Osteocyte (in vitro differentiated cells): ENCODE data around the genes LCE3A, SMCP, SPRR2B, PGLYRP4, S100A7A and GATAD2B.

DNA sequence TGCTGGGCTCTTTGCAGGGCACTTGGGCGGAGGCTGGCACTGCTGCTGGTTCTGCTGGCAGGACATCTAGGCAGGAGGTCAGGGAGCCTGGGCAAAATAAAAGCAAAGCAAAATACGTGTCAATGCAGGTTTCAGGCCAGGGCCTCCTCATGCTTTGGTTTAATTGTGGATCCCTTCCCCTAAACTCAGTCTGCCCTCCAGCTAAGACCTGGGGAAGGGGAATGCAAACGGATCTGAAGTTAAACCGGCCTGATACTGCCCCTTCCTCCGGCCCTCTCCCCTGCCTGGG is at the start of gene LCE3A:
TSS of gene LCE3A (minus strand) at position 66 of the 289 bp plus-strand sequence.
- PRO-cap: no peak

DNA sequence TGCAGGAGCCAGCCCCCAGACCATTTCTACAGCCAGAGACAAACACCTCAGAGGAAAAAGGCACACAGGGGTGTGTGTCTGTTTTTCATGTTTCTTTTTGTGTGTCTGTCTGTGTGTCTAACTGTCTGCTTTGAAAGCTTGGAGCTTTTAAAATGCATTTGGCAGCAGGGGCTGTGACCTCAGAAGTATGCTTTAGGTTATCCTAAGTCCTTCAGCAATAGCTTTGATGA is 7.3 kb downstream of the KPRP start:
- PRO-cap: no peak

DNA sequence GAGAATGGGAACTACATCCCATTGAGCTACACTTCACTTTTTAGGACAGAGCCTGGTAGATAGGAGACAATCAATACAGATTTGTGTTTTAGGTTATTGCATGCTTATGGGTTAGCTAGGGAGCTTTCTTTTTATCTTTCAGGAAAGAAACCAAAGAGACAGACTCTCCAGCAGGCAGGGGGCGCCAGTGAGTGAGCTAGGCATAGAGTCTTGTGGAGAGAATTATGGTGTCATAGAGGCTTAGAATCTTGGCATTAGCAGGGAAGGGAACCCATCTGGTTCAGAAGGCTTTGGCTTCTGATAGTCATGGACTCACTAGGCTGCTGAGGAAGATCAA is at the start of gene SMCP:
TSS of gene SMCP (plus strand) at position 283 of the 337 bp plus-strand sequence.
- PRO-cap: no peak

GRCh38 chr1:153030795-153031064 is 273 bp upstream of the SPRR1B start:
- PRO-cap: no peak

GRCh38 chr1:153071379-153071762 is at the start of gene SPRR2B:
Gene SPRR2B (minus strand): TSS chr1:153071611.
- PRO-cap: no peak

- PRO-cap: no peak
These were observed 20.0 kb downstream of the PGLYRP3 start for GRCh38 chr1:153292477-153293514.

GRCh38 chr1:153348716-153349269 is at the start of gene PGLYRP4:
Gene PGLYRP4 (minus strand): TSS chr1:153348841.
- PRO-cap: no peak

GRCh38 chr1:153416324-153416602 is at the start of gene S100A7A:
Gene S100A7A (plus strand): TSS chr1:153416520.
- PRO-cap: no peak

DNA sequence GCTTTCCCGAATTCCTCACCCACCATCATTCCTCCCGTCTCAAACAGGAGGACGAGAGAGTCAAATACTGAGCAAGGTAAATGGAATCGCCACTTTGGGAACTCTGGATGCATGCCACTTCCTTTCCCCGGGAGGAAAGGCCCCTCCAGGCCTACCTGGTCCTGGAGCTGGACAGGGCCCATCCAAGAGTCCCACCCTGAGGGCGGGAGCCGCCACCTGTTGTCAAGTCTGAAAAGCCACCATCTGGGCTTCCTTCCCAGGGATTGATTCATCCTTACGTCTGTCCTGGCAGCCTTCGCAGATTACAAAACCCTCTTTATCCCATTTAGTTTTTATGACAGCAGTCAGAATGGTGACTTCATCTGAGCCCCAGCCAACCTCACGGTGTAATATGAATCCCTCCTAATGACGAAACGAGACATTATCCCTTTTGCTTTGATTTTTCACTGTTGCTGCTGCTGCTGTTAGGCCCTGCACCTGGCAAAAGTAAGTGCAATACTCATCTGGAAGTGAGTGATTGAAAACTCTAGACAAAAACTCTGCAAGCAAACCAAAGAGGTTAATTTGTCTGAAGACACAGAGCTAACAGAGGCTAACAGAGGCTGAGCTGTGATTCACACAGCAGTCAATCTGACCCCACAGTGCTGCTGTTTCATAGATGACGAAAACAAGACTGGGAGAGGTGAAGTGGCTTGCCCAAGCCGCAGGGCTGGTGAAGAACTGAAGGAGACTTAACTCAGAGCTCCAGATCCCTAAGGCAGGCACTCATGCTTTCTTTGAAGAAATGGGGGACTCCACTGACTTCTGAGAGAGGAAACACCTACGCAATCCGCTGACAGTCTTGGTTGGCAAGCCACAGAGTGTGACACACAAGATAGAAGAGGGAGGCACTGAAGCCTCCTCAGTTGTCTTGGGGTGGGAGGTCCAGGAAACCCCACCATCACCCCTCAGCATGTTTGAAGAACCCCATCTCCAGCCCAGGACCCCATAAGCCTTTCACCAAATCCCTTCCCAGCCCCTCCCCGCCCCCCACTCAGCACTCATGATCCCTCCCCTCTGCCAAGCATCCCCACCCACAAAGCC is 30.0 kb upstream of the S100A7 start:
- PRO-cap: no peak

- PRO-cap: no peak
These were observed 948 bp upstream of the S100A6 start for GRCh38 chr1:153536712-153537165.

DNA sequence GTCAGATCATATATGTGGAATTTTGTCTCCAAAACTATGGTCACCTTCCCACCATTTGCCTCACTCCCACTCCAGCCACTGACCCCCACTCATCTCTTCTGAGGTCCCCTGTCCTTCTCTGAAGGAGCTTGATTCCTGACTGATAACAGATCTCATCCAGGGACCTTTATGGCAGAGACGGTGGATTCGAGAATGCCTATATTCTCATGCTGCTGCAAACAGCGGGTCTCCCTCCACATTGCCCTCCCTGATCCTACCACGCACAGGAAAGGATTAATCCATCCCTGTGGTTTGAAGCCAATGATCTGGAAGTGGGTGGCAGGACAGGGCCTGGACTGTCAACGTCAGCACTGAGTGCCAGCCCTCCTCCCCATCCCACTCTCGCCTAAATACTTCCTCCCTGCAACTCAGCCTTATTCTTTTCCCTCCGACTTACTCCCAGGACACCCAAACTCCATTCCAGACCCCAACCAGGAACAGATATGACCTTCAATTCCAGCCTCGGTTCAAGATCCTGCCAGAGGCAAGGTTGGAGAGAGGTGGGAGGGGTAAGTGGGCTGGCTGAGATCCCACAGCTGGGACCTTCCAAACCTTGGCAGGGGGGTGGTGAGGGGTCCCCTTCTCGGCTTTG is 2.2 kb upstream of the S100A5 start:
- PRO-cap: no peak

- PRO-cap: no peak
These were observed 2.0 kb downstream of the S100A4 start for GRCh38 chr1:153543435-153544158.

- PRO-cap: no peak
These were observed 14.2 kb downstream of the S100A16 start for GRCh38 chr1:153598682-153599250.

DNA sequence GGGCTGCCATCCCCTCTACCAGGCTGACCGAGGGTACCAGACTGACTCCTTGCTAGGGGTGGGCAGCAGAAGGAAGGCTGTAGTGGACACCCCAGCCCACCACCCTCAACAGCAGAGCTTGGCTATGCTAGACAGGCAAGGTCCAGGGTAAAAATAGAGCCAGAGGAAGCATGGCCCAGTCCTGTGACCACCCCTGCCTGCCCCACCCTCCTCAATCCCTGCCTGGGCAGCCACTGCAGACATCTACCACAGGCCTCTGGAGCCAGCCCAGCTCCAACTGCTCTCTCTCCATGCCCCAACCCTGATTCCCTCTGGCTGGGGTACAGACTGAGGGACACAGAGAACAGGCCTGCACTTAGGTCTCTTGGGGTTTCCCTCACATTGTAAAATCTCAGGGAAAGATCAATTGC is 1.7 kb downstream of the S100A1 start:
- PRO-cap: no peak

GRCh38 chr1:153631547-153632185 is 2.2 kb upstream of the CHTOP start:
- PRO-cap: no peak

DNA sequence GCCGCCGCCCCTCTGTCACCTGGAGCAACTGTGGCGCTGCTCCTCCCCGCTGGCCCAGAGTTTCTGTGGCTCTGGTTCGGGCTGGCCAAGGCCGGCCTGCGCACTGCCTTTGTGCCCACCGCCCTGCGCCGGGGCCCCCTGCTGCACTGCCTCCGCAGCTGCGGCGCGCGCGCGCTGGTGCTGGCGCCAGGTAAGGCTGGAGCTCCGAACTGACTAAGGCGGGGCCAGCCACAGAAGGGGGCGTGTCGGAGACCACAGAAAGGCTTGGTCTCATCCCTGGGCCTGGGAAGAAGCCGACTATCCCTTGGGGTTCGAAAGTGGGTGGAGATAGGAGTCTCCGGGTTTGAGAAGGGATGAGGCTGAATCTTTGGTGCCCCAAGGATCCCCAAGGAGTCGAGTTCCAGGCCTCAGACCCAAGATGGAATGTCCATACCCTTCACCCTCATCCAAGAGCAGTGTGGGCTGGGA is 802 bp downstream of the SLC27A3 start:
- PRO-cap: unidirectional peak, minus-strand start at position 148 of the sequence; unidirectional peak, minus-strand start at position 211 of the sequence

- PRO-cap: no peak
These were observed 30.1 kb downstream of the SLC27A3 start for GRCh38 chr1:153805233-153805816.

DNA sequence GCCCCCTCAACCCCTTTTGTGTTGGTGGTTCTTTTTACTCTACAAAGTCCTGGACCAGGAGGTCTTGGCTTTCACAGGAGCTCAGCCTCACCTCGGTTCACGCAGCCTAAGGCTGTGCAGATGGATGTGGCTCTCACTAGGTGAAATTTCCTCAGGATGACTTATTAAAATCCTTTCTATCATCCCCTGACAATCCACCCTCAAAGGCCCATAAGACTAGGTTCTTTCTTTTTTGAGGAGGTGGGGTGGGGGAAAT is 30.5 kb downstream of the SLC27A3 start:
- PRO-cap: no peak

DNA sequence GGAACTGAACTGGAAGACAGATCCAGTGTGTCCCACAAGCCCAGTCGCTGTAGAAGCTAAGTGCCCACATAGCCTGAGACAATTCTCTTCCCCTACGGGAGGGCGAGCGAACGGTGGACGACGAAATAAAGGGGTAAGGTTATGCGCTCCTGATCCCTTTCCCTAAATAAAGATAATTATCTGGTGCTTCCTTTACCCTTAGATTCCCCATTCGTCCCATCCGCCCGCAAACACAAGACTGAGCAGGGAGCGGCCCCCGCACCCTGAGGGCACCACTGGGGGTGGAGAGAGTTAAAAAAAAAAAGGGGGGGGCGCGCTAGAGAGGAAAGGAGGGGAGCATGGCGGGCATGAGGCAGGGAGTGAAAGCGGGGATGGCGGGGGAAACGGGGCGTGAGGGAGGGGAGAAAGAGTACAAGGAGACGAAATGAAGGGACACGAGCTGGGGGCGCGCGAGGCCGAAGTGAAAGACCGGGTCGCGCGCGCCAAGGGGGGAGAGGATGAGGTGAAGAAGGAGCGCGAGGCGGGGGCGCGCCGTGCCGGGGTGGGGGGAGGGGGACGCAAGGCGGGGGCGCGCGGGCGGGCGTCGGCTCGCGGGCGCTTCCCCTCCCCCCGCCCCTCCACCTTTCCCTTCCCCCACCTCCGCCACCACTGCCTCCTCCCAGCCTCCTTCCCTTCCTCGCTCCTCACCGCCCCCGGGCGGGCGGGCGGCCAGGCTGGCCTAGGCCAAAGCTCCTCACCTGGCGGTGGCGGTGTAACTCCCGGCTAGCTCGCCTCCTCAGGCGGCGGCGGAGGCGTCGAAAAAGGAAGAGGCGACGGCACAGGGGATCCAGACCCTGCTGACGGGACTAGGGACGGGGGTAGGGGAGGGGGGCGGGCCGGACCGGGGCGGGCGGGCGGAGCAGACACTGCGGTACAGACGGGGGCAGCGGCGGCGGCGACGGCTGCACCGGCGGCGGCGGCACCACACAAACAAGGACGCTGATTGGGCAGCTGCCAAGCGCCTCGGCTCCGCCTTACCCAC is at the start of gene GATAD2B:
TSS of gene GATAD2B (minus strand) at position 977 of the 1,021 bp plus-strand sequence.
- PRO-cap: bidirectional peak, plus-strand start outside the sequence, minus-strand start at position 977 of the sequence

DNA sequence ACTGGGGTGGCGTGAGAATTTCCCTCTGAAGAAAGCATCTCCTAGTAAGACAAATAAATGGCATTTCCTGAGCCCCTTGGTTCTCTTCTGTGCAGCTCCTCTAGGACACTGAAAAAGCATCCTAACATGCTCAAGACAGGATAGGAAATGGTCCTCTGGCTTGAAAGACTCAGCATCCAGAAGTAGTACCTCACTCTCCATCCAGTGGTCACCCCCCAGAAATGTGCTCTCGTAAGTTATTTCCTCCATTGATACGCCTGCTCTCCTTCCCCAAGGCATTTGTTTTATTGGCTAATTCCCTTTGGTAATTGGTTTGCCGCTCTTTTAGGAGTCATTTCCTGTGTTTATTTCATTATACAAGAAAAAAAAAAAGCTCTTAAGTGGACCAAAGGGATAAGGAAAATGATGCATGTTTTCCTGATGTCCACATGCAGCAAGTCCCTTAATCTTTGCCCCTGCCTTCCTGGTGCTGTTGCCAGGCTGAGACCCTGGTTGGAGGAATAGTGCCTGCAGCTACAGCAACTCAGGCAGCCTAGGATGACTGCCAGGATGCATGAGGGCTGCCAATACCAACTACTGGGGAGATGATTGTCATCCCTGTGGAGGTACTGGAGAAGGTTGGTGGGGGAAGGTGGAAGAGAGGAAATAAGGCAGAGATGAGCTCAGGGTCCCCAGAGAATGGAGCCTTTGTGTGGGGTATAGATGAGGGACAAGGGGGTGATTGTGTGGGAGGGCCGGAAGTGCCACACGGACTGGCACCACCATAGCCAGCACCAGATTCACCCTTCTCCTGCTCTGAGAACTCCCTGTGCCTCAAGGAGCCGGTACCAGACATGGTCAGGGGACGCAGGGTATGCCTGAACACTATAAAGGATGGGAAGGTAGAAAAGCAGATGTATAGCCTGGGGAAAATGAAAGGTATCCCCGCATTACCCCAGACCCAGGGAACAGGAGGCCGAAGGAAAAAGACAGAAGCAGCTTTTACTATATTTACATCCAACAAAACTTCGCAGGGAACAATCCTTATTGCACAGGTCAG is 6.1 kb upstream of the GATAD2B start:
- PRO-cap: no peak